Colonic mucosa (tissue), 1 donor: ENCODE results near the genes HILPDA, GARIN1B and SMO.

DNA sequence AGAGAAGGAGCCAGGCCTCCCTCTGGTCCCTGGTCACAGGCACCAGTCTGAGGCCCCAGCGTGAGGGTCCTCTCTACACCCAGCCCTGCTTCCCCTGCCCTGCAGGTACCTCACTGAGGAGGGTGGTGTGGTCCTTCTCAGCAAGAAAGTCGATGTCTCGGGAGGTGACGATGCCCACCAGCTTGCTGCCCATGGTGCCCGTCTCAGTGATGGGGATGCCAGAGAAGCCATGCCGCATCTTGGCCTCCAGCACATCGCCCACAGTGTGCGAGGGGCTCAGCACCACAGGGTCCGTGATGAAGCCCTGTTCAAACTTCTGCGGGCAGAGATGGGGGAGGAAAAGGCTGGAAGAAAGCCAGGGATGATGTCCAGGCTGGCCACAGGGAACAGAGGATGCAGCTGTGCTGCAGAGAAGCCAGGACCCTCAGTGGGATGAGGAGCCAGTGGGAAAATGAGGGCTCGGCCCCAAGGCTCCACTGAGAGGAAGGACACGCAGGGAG lies 9.5 kb downstream of the IMPDH1 start:
- PRO-cap = no peak

DNA sequence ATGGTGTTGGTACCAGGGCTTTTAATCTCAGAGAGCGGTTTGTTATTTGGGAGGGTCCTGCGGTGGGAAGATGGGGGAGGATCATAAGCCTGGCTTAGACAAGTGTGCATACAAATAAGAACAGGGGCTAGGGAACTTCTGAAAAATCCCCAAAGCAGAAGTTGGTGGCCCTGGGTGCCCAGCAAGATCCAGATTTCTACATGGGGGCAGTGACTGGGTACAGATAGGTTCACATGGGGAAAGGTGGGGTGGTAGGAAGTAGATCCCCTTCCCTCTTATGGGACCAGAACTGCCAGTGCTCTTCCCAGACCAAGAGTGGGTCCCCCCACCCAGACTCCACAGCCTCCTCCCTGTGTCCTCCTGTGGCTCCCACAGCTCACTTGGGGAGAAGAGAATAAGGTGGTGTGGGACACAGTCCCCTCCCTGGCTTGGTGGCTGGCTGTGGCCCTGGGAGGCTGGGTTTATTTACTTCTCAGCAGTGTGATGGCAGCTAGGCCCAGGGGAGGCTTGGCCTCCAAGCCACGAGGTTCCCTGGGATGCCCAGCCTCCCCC lies 2.9 kb downstream of the IMPDH1 start:
- PRO-cap = no peak

- PRO-cap = bidirectional peak, plus-strand start at chr7:128455878, minus-strand start at chr7:128455665
These were observed at the start of gene HILPDA for GRCh38 chr7:128455381-128456594. TSS of gene HILPDA (plus strand) at chr7:128455878.

- PRO-cap = unidirectional peak, plus-strand start at chr7:128523508
These were observed 46.6 kb downstream of the METTL2B start for GRCh38 chr7:128523139-128523560.

DNA sequence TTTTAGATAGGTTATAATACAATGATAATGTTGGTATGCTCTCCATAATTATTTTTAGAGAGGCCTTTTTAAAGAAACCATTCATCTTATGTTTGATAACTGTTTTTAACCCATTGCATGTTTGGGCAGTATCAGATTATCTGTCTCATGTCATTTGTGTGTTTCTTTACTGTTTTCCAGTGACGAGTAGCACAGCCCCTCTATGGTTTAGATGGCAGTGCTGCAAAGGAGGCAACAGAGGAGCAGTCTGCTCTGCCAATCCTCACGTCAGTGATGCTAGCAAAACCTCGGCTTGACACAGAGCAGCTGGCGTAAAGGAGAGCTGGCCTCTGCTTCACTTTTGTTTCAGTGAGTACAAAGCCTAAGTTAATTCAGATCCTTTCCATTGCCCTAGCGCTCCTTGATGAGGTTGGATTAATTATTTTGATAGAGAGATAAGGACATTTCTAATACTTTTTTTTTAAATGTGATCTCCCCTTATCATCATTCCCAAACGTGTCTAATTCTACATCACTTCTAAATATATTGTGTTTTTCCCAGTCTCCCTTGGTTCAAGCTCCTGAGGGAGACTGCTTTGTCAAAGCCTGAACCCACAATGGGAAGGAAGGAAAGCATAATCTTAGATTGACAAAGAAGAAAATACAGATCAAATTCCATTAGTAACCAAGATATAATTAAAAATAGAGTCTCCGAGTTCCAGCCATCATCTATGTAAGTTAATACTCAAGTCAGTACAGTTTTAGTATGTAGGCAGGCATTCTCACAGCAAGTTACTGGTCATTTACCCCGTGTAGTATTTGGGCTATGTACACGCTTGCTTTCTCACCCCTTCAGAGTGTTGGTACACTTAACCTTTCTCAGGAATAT lies 80.2 kb upstream of the GARIN1A start:
- PRO-cap = no peak

DNA sequence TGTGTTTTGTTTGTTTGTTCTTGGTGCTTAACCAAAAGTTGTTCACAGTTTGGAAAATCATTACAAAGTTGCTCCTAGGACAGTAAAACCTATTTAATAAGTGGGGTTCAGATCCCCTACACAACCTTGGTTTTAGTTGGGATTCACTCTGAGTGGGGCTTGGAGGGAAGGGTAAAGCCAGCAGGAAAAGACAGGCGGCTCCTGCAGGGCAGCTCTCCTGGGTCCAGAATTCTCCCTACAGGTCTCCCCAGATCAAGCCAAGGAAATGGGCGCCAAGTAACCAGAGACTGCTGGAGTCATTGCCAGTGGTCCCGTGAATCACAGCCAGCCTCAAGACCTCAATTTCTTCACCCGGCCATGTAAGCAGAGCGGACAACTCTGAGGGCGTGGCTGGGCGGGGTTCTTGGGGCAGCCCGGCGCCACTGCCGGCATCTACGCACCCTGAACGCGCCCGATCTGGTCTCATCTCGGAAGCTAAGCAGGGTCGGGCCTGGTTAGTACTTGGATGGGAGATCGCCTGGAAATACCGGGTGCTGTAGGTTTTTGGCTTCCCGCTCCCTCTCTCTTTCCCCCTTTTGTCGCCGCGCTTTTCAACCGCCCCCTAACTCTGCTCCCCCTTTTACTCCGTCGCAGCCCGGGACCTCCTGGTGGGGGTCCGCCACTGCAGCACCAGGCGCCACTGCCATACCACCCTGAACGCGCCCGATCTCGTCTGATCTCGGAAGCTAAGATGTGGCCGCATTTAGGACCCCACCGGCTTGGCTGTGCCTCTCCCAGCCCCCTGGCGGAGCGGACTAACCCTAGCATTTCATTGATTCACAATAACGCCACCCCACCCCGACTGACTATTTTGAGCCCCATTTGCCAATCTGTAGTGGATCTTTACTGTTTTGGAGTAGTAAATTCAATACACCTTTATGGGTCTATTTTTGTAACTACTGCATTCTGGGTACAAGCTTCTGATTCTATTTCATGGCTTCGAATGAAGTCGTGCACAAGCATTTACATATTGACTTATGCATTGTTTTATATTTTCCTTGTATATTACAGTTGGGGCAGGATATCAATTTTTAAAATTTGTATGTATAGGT lies 17.8 kb upstream of the GARIN1B start:
- PRO-cap = unidirectional peak, plus-strand start at position 442 of the sequence

GRCh38 chr7:128715036-128715464 lies at the start of gene GARIN1B:
TSS of gene GARIN1B (plus strand) at chr7:128715391.
- PRO-cap = no peak

DNA sequence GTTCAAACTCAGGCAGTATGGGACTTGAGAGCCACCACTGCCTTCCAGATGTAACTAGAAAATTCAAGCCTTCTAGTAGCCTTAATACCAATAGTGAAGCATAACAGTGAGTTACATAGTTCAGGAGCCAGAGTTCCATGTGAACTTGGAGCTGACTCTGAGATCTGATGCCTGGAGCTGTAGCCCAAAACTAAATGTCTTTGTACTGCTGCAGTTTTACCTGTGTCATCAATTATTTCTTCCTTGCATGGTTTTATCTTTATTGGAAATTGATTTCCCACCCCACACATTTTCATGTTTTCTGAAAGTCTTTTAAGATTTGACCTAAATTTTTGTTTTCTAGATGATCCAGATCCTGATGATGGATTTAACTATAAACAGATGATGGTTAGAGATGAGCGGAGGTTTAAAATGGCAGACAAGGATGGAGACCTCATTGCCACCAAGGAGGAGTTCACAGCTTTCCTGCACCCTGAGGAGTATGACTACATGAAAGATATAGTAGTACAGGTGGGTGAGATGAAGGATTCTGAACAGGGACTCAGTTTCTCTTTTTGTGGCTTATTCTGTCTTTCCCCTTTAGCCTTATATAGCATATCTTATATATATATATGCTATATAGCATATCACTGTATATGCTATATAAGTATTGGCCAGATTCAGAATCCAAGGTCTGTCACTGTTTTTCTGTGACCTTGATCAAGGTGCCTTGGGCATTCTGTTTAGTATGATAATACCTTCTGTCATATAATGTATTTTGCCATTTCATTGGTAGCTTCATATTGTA lies 16.9 kb downstream of the OPN1SW start:
- PRO-cap = no peak

GRCh38 chr7:128836446-128837470 lies 6.6 kb downstream of the FLNC start:
- PRO-cap = no peak

DNA sequence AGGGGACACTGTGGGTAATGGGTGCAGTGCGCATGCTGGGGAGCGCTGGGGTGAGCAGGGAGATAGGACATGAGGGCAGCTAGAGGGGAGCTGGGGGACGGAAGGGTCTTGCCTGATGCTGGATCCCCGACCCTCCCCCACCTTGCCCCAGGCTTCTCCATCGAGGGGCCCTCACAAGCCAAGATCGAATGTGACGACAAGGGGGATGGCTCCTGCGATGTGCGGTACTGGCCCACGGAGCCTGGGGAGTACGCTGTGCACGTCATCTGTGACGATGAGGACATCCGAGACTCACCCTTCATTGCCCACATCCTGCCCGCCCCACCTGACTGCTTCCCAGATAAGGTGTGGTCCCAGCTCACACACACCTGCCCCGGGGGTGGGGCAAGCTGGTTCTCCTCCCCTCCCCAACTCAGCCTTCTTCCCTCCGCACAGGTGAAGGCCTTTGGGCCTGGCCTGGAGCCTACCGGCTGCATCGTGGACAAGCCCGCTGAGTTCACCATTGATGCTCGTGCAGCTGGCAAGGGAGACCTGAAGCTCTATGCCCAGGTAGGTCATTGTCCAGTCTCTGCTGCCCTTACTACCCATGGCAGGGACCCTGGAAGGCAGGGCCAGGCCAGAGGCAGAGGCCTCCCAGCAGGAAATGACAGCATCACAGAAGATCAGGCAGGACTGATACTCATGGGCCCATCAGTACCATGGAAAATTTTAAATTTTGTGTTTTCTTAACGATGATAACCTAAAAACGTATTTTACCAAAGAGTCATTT lies 11.0 kb downstream of the FLNC start:
- PRO-cap = bidirectional peak, plus-strand start at position 339 of the sequence, minus-strand start at position 221 of the sequence

DNA sequence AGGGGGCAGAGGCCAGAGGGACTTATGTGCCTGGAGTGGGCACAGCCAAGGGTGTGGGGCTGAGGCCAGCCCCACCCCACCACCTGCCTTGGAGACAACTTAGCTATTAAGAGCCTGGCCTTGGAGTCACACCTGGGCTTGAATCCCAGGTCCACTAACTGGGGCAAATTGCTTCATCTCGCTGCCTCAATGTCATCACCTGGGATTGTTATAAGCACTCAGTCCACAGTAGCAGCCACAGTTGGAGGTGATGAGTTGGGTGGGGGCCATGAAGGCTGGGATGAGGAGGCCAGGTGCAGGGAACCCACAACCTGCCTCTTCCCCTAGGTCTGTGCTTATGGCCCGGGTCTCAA lies 14.1 kb downstream of the FLNC start:
- PRO-cap = no peak

DNA sequence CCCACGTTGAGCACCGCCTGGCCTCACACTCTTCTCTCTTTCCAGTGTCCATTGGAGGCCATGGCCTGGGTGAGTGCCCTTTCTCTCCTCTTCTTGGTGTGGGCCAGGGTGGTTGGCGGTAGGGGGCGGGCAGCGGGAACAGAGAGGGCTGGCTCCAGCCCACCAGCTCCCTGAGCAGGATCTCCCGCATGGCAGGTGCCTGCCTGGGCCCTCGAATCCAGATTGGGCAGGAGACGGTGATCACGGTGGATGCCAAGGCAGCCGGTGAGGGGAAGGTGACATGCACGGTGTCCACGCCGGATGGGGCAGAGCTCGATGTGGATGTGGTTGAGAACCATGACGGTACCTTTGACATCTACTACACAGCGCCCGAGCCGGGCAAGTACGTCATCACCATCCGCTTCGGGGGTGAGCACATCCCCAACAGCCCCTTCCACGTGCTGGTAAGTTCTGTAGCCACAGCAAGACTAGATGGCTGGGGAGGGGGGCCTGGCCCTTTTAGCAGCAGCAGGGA lies 13.5 kb upstream of the ATP6V1F start:
- PRO-cap = no peak

GRCh38 chr7:128853260-128854045 lies 9.2 kb upstream of the ATP6V1F start:
- PRO-cap = no peak

DNA sequence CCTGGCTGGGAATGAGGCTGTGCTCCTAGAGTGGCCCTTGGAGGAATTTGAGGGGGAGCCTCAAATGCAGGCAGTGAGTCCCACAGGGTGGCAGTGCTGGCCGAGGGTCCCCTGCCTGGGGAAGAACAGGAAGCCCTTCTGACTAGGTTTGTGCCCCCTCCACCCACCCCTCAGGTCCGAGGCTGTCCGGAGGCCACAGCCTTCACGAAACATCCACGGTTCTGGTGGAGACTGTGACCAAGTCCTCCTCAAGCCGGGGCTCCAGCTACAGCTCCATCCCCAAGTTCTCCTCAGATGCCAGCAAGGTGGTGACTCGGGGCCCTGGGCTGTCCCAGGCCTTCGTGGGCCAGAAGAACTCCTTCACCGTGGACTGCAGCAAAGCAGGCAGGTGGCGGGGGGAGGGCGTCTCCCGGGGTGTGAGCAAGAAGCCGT lies 4.8 kb upstream of the ATP6V1F start:
- PRO-cap = no peak

DNA sequence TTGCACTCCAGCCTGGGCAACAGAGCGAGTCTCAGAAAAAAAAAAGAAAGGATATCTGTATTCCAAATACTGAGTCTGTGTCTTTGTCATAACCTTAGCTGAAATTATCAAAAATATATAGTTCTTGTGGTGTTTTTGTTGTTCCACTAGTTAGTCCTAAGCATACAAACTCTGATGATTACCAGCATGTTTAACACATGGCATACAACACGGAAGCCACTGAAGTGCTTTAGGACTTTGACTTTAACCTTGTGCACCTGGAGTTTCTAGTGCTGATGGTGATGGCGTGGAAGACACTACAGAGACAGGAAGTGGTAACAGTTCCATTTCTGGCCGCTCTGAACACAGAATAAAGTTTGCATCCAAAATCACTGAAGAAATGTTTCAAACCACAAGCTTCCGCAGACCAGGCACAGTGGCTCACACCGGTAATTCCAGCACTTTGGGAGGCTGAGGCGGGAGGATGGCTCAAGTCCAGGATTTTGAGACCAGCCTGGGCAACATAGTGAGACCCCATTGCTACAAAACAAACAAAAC lies 40.3 kb upstream of the TNPO3 start:
- PRO-cap = no peak

GRCh38 chr7:129110584-129111223 lies 33.8 kb upstream of the TSPAN33 start:
- PRO-cap = no peak

GRCh38 chr7:129137184-129137734 lies 7.2 kb upstream of the TSPAN33 start:
- PRO-cap = no peak

- PRO-cap = no peak
These were observed 1.8 kb downstream of the TSPAN33 start for GRCh38 chr7:129146103-129146976.

GRCh38 chr7:129169728-129170299 lies 18.6 kb upstream of the SMO start:
- PRO-cap = no peak

DNA sequence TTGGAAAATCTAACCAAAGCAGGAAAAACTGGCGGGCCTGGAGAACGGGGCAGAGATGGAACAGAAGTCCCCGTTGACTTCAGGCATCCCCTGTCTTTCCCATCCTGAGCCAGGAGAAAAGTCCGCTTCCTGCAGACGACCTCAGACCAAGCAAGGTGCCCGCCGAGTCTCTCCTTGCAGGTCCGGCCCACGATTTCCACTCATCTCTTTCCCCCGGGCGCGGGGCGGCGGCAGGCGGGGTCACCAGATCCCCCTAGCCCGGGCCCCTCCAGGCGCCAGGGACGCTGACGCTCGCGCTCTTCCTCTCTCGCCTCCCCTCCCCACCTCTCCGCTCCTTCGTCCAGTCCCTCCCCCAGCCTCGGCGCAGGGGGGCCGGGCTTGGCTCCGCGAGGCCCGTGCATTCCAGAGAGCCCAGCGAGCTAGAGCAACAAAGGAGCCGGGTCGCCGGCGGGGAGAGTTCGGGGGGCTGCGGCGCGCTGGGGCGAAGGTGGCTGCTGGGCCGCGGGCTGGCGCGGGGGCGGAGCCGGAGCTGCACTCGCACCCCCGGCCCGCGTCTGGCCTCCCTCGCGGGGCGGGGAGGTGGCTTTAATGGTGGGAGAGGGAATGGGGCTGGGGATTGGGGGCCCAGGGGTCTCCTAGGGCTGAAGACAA lies at the start of gene SMO:
SMO (plus strand) TSS at position 400 of the 651 bp plus-strand sequence.
- PRO-cap = bidirectional peak, plus-strand start at position 430 of the sequence, minus-strand start at position 327 of the sequence